AG04450 (cell line): Measurements from ENCODE around the genes TMEM165 and PPAT.

GRCh38 chr4:55172668-55173188, 47.3 kb upstream of the KDR start:
- CAGE, long polyA plus RNA, result no peak
- RRBS, result no CpG with 5 or more reads among the region's 3 CpGs

DNA sequence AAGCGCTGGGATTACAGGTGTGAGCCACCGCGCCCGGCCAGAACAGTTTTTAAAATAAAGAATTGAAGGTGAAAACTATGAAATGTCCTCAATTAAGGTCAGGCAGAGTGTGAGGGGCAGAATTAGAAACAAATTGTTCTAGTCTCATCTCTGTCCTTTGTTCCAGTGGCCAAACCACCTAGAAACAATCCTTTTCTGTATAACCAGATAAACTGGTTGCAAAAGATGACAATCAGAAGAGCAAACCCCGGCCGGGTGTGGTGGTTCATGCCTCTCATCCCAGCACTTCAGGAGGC, 14.9 kb downstream of the SRD5A3 start:
- CAGE, long polyA plus RNA, result no peak
- RRBS, result no CpG with 5 or more reads among the region's 6 CpGs

DNA sequence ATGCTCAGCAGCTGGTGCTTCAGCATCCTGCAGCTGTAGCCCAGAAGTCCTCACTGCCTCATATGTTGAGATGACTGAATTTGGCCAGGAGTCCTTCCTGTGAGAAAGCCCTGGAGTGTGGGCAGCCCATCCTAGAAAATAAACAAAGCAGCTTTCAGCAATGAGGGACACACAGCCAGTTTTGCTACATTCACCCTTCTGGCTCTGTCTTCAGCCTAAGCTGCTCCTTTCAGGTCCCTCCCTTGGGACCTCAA, 2.2 kb upstream of the TMEM165 start:
- CAGE, long polyA plus RNA, result no peak

- CAGE, long polyA plus RNA, result start-site peak on the plus strand at chr4:55395949-55395963, 321 and 189 reads in 2 replicates
- RRBS, result 2% methylated on average over 48 of the region's 96 CpGs
Measured at GRCh38 chr4:55395237-55396276, at the start of gene TMEM165. TMEM165 (plus strand) TSS chr4:55395957.

DNA sequence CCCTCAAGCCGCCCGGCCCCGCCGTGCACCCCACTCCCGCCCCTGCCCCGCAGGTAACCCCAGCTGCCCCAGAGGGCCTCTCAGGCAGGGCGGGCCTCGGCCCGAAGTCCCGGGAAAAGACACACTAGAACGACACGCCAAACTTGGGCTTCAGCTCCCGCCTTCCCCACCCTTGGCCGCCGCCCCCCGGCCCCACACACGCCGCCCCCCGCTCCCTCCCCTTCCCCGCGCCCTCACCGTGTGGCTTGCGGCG, 538 bp downstream of the CLOCK start:
- CAGE, long polyA plus RNA, result no peak
- RRBS, result under 1% methylated on average over 22 of the region's 24 CpGs

- CAGE, long polyA plus RNA, result no peak
- RRBS, result no CpG with 5 or more reads among the region's 4 CpGs
Measured at GRCh38 chr4:55860343-55860809, 6.9 kb downstream of the EXOC1 start.

- CAGE, long polyA plus RNA, result no peak
- RRBS, result no CpG with 5 or more reads among the region's 3 CpGs
Measured at GRCh38 chr4:55896610-55897045, 43.2 kb downstream of the EXOC1 start.

DNA sequence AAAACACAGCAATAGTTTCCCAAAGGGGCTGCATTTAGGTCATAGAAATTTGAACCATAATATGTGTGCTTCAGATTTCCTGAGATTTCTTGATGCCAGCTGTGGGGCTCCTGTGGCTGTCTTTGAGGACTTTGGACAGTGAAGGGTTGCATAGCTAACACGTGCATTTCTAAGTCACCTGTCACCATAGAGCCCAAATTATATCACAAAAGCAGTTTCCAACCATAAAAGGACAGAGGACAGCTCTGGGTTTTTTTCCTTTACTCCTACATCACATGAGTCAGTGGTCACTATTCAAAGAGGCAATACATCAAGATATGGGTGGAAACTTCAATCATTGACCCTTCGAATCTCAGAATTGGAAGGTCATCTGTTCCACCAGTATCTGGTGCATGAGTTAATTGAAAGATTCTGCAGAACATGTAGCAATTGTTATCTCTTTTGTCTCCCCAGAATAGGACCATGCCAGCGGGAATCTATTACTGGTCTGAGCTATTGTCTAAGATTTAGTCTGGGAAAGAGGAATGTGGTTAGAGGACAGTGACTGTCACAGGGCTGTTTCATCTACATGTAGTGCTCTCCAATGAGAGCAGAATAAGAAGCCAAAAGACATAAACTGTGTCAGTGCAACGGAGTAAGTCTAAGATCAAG, 133.5 kb downstream of the AASDH start:
- CAGE, long polyA plus RNA, result no peak
- RRBS, result no CpG with 5 or more reads among the region's 4 CpGs

- CAGE, long polyA plus RNA, result no peak
- RRBS, result no CpG with 5 or more reads among the region's 3 CpGs
Measured at GRCh38 chr4:56414106-56414463, 21.3 kb downstream of the PPAT start.

DNA sequence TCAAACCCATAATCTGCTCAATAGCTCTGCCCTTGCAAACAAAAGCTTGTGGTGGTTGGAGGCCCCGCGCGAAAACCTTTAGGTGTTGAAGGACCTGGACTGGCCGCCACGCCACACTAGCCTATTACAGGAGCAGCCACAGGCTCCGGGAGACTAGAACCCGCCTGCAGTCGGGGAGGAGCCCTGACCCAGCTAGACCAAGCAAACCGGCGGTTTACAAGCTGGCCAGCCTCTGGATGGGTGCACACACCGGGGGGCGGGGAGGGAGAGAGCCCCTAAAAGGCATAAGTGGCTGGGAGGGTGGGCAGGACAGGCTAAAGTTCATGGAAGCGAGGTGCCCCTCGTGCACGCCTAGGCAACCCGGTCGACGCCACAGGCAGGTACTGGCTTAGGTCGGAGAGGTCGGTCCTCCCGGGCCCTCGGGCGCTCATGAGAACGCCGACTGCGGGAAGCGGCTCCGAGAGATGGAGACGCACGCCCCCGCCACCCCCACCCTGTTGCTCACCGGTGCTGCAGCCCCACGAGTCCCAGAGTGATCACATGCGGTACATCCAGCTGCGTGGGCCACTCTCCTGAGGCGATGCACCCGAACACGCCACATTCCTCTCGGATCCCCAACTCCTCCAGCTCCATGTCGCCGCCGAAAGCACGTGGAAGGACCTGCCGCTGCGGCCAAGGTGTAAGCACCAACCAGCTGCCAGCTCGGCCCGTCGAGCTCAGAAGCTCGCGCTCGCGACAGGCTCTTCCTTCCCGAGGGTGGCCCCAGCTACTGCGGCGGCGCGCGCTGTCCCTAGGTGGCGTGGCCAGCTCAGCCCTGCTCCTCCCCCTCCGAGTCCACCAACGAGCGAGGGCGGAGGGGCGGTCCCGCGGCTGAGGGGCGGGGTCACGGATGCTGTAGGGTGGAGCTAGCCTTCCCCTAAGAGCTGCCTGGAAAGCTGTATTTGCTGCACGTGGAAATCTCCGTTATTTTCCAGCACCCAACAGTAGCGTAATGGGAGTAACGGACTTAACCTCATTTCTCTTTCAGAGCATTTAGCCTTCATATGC, at the start of gene PPAT:
Gene PPAT, minus strand, starts transcription at position 771 of the 1,047 bp plus-strand sequence.
- CAGE, long polyA plus RNA, result no peak
- RRBS, result 1% methylated on average over 24 of the region's 72 CpGs

- CAGE, long polyA plus RNA, result no peak
- RRBS, result no CpG with 5 or more reads among the region's 3 CpGs
Measured at GRCh38 chr4:56491246-56491739, 14.3 kb upstream of the ARL9 start.

DNA sequence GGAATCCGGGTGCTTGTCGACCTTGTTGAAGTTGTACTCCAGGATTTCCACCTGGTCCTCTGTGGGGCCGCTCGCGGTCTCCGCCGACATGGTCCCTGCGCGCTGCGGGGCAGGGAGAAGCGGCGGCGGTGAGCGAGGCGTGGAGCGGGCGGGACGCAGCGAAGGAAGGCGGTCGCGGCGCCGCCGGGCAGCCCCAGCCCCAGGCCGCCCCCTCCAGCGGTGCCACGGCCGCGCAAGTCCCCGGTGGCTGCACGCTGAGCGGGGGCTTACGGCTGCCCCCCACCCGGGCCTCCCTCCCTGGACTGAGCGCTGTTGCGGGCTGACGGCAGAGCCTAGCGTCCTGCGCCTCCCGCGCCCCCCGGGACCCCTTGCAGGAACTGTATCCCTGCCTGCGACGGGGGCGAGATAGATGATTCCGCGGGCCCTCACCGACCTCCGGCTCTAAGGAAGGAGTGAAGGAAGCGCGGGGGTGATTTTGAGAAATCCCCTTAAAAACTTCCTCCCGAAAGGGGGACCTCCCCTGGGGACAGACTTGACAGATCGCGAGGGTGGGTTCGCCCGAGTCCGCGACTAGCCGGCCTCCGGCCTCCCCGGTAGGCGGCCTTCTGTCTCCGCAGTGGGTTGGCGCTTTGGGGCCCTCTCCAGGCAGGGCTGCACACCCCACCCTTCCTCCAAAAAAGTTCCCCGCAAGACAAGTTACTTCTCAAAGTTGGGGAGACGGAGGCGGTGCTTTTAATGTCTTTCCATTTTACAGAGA, 25.0 kb downstream of the HOPX start:
- CAGE, long polyA plus RNA, result start-site peak on the minus strand centred at position 526 of the sequence, 73 bp wide, 23 and 15 reads in 2 replicates
- RRBS, result 2% methylated on average over 23 of the region's 68 CpGs

DNA sequence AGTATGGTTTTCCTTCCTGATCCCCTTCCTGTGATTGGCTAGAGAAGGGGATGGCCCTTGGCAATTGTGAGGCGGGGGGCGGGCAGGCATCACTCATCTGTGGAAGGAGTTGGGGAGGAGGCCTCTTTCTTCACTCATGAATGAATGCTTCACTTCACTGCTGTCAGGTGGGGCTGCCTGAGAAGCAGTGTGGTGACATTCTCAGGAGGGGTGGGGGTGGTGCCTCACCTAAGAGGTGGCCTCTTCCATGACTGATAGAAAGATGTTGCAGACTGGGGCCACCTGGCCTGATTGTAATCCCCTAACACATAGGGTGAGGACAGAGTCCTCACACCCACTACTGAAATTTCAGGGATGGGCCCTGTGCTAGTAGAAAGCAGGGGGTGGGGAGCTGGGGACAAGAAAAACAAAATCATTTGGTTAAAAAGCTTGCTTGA, 5.5 kb upstream of the HOPX start:
- CAGE, long polyA plus RNA, result no peak
- RRBS, result no CpG with 5 or more reads among the region's 2 CpGs

GRCh38 chr4:56871459-56872082, 36.1 kb upstream of the REST start:
- CAGE, long polyA plus RNA, result no peak
- RRBS, result no CpG with 5 or more reads among the region's 10 CpGs

DNA sequence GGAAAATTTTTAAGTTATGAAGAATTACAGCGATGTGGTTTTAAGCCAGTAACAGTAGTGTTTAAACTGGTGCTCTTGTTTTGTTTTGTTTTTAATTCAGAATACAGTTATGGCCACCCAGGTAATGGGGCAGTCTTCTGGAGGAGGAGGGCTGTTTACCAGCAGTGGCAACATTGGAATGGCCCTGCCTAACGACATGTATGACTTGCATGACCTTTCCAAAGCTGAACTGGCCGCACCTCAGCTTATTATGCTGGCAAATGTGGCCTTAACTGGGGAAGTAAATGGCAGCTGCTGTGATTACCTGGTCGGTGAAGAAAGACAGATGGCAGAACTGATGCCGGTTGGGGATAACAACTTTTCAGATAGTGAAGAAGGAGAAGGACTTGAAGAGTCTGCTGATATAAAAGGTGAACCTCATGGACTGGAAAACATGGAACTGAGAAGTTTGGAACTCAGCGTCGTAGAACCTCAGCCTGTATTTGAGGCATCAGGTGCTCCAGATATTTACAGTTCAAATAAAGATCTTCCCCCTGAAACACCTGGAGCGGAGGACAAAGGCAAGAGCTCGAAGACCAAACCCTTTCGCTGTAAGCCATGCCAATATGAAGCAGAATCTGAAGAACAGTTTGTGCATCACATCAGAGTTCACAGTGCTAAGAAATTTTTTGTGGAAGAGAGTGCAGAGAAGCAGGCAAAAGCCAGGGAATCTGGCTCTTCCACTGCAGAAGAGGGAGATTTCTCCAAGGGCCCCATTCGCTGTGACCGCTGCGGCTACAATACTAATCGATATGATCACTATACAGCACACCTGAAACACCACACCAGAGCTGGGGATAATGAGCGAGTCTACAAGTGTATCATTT, 3.1 kb downstream of the REST start:
- CAGE, long polyA plus RNA, result no peak
- RRBS, result no CpG with 5 or more reads among the region's 15 CpGs

- CAGE, long polyA plus RNA, result no peak
- RRBS, result no CpG with 5 or more reads among the region's 10 CpGs
Measured at GRCh38 chr4:57017063-57018226, 38.7 kb downstream of the POLR2B start.

DNA sequence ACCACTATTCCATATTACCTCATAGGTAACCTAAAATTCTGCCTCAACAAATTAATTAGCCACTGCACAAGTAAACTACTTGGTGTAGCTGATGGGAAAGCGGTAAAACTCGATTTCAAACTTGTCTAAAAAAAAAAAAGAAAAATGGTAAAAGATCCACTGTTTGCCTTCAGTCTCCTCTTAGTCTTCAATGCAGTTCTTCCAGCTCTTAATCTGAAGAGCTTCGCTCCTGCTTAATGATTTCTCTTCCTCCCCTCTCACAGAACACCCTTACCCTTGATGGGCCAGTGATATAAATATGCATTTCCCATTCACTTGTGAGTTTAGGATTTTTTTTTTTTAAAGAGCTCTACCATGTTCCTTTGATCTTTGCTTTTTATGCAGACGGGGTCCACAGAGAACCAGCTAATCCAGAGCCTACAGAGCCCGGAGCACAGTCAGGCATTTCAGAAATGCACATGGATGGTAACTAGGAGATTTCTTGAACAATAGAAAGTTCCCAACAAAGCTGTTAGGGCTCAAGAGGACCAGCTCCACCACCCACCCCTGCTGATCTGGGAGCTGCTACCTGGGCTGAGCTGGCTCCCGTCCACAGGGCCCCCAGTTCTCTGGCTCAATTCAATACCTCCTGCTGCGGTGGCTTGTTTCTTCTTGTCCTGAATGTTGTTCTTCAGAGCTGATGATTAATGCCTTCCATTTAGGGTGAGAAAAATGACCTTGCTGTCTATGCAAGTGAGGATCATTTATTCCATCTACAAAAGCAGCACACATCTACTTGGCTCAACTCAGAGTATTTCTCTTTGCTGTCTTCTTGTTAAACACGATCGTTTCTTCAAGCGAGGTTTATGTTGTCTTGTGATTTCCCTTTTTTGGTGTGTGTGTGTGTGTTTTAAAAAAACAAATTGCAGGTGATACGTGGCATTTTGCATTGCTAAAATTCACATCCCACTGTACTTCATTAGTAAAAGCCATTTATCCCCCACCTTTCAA, 31.5 kb downstream of the IGFBP7 start:
- CAGE, long polyA plus RNA, result no peak
- RRBS, result no CpG with 5 or more reads among the region's 11 CpGs

DNA sequence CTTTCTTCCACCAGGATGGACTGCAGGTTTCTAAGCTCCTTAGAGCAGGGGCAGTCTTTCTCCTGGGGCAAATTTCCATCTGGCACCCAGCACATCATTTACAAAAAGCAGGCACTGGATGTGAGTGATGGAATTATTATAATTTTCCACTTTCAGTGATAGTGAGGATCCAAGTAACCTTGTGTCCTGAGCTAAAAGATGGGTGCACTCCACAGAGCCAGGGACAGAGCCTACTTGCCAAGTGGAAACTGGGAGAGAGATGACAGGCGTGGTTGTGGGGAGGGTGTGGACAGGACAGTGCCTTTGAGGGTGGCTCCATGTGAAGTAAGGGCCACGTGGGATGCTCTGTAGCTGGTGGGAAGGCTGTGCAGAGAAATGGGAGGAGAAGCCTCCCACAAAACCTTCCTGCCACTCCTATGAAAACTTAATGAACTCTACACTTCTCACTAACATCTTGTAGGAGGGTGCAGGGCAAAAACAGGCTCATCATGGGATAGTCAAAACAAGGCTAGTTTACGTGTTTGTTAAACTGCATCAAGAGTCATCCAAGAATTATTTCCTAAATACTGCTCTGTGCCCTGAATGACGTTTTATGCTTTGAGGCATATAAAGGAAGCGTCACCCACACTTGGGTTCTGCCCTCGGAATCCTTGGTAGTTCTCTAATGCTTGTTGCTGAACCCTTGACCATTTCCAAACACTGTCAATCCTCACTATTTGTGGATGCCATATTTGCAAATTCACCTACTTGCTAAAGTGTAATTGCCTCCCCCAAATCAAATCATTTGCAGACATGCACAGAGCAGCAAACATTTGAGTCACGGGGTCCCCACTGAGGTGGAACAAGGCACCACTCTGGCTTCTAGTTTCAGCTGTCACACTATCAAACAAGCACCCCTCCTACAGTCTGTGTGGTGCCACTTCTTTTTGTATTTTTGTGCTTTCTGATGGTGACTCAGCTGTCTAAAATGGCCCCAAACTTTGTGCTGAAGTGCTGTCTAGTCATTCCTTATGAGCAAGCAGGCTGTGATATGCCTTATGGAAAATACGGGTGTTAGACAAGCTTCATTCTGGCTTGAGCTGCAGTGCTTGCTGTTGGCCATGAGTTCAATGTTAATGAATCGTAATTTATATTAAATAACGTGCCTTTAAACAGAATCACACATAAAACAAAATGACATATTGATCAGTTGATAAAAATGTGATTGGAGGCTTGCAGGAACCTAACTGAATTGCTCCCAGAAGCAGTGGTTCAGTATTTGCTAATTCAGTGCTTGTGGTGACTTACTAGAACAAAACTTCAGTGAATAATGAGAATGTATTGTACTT, 15.6 kb downstream of the IGFBP7 start:
- CAGE, long polyA plus RNA, result no peak
- RRBS, result no CpG with 5 or more reads among the region's 10 CpGs

GRCh38 chr4:57109453-57109888, 714 bp downstream of the IGFBP7 start:
- CAGE, long polyA plus RNA, result no peak
- RRBS, result no CpG with 5 or more reads among the region's 30 CpGs

DNA sequence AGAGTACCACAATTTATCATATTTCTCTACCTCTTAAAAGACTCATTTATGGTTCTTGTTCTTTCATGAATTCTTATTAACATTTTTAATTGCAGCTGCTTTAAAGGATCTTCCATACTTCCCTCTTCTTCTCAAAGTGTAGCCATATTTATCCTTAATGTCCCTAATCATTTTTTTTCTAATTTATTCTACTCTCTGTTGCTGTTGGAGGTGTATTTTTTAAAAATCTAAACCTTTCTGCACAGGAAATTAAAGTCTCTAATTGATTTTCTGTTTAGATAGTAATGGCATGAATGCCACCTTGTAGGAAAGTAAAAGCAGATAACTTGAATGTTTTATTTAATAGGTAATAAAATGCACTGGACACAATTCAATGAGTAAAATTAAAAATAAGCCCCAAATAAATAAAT, 342.2 kb upstream of the ADGRL3 start:
- CAGE, long polyA plus RNA, result no peak